B cell (primary cell): ENCODE results near the genes NLRP10 and DENND5A.

- PRO-cap, result no peak
- CAGE, long polyA plus RNA, result no peak
Observed at GRCh38 chr11:7639390-7640097, 33.8 kb downstream of the CYB5R2 start.

DNA sequence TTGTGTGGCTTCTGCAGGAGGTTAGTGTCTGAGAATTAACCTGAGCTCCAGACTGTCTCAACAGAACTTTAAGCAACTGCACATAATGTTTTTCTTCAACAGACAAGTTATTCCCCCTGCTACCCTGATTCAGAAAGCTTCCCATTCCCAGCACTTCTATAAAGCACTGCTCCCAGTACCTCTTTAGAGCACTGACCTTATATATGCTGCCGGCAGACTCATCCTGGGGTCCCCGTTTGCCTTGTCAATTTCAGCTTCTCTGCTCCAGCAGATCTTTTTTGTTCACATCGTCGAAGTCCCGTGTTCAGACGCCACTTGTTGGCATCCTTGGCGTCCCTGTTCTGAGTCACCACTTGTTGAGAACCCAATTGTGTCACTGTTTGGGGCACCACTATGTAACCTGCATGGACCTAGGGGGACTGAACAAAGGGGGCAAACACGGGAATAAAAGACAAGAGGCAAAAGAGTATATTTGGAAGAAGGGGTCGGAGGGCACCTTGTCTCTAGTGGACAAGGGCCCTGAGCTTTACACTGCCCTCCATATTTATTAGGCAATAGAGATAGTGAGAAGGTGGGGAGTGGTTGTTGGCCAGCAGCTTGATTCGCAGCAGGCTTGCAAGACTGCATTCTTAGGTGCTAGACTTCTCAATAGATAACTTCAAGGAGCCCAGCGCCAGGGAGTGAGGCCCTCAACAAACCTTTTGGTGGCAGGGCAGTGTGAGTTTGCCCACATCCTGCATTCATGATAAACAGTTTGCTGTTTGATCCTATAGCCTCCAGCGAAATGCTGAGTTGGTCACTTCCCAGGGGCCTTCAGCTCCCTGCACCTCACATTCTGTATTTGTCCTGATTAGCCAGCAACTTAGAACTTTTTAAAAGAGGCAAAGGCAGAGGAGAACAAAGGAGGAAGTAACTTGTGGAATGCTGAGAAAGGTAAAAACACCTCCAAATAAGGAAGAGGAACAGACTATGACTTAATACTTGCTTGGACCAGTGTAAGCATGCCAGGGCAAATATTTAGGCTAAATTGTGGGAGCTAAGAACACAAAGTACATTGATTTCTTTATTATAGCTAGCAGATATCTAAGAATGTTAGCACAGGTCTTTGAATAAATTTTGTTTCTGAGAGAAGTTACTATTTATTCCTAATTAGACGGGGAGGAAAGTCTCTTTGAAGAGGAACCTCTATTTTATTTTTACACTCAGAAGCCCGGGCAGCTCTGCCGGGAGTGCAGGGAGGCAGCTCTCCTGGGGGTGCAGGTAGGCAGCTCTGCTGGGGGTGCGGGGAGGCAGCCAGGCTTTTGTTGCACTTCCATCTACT, 25.2 kb downstream of the OR10A6 start:
- PRO-cap, result no peak
- CAGE, long polyA plus RNA, result no peak

DNA sequence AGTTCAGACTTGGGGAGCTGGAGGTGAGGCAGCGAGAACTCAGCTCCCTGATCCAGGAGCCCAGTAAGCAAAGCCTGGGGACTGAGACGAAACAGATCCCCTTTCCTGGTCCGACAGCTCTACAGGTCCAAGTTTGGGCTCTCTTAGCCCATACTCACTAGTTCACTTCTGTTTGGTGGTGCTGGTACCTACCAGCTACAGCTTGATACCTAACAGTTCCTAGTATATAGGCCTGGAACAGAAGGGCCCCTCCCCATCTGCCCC, at the start of gene NLRP10:
Gene NLRP10 (minus strand): TSS at position 199 of the 264 bp plus-strand sequence.
- PRO-cap, result no peak
- CAGE, long polyA plus RNA, result no peak

GRCh38 chr11:8066076-8066423, 15.0 kb upstream of the TUB start:
- PRO-cap, result no peak
- CAGE, long polyA plus RNA, result no peak

GRCh38 chr11:8066849-8067489, 14.0 kb upstream of the TUB start:
- PRO-cap, result no peak
- CAGE, long polyA plus RNA, result no peak

DNA sequence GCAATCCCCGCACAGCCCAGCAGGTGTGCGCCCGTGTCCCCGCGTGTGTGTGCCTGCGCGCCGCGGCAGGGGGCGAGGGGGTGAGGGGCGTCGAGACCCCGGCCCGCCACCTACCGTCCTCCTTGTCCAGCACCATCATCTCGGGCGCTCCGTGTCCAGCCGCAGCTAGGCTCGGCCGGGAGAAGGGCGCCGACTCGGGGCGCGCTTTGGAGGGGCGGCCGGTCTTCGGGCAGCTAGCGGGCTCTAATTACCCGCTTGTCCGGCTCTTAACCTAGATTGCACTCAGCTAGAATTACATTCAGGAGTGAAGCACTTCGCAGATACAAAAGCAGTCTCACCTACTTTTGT, 480 bp downstream of the LMO1 start:
- PRO-cap, result no peak
- CAGE, long polyA plus RNA, result no peak

DNA sequence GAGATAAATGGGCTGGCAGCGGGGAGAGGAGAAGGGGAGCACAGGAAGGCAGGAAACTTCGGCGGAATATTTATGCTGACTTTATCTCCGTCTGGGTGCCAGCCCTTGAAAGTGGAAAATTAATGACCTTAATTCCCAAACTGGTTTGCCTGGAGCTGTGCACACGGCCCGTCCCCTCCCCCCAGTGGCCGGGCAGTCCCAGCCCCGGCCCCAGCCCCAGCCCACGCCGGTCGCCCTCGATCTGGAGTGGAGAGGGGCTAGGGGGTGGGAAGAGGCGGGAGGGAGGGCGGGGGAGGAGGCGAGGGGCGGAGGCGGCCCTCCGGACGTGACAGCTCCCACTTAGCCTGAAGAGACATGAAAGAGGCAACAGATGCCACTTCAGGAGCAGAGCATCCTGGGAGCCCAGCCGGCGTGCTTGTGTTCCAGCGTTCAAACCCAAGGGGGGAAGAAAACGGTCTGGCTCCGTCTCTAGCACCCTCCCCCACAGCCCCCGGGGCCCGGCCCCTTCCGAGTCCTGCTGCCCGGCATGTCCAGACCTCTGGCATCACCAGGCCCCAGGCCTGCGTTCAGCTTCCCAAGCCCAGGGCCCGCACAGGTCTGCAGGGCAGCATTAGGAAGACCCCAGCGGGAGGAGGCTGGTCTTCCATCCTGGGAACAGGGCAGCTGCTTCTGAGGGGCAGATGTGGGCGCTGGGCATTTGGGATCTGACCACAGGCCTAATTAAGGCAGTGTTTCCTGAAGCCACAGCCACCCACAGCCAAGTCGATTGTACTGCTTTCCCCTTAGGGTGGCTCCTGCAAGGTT, 20.0 kb upstream of the LMO1 start:
- PRO-cap, result no peak
- CAGE, long polyA plus RNA, result no peak

GRCh38 chr11:8482053-8482424, 112.0 kb downstream of the STK33 start:
- PRO-cap, result no peak
- CAGE, long polyA plus RNA, result no peak

DNA sequence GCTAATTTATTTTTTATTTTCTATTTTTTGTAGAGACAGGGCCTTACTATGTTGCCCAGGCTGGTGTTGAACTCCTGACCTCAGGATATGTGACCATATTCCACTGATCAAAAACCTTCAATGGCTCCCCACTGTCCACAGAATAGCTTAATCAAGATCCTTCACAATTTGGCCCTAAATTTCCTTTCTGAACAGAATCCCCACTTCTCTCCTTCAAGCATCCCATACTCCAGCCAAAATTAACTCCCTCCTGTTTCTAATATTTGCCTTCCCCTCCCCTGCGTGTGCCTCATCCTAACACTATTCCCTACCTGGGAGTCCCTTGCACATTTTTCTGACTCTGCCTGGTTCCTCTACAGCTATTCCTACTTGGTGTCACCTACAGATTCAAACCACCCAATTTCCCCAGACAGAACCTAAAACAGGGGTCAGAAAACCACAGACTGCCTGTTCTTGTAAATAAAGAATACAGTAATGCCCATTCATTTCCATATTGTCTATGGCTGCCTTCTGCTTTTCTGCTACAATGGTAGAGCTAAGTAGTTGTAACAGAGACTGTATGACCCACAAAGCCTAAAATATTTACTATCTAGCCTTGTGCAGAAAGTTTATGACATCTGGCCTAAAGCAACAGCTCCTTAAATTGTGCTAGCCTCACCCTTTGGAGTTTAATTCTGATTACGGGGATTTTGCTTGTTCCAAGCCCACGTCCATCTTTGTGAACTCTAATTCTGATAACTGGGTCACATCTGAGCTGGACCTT, 22.3 kb downstream of the TRIM66 start:
- PRO-cap, result no peak
- CAGE, long polyA plus RNA, result no peak

DNA sequence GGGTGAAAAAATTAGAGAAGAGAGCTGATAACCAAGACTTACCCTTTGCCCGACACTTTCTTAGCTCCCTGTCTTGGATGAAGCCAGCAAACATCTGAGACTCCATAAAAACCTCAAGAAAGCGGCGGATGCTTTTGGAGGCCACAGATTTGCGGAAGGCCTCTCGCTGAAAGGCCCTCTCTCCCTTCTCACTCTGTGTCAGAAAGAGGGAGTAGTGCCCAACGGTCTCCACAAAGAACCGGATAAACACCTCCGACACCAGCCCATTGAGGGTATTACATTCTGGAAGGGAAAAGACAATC, 13.7 kb downstream of the RPL27A start:
- PRO-cap, result no peak
- CAGE, long polyA plus RNA, result no peak

DNA sequence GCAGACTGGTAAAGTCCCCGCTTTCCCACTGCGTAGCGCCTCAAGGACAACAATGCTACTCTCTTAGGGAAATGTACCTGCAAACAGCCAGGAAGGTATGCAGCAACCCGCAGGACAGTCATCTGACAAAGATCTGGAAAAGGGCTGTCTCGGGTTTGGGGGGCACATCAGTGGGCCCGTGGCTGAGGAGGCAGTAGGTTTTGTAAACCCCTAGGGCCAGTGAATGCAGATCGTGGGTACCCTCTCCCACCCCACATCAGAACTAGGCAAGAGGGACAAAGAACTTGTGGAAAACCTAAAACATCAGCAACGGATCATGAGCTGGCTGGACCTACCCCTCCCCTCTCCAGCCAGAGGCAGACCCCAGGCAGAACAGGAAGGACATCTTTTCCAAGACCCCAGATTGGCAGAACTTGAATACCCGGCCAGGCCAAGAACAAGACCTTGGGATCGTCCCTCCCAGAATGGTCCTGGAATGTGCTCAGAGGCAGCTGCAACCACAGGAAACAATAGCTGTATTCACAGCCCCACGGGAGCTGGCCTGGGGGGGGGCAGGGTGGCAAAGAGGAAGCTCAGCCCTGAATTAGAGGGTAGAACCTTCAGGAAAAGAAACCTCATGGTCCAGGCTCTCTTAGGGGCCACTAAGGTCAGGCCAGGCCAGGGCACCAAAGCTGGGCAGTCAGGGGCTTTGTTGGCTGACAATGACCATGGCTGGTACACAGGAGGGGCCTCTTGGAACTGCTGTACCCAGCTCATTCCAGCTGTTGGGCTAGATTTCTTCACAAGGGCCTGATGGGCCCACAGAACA, 17.1 kb downstream of the RPL27A start:
- PRO-cap, result no peak
- CAGE, long polyA plus RNA, result no peak

GRCh38 chr11:8715346-8716055, 32.9 kb downstream of the RPL27A start:
- PRO-cap, result no peak
- CAGE, long polyA plus RNA, result no peak

- PRO-cap, result no peak
- CAGE, long polyA plus RNA, result no peak
Observed at GRCh38 chr11:8716204-8716750, 33.7 kb downstream of the RPL27A start.

DNA sequence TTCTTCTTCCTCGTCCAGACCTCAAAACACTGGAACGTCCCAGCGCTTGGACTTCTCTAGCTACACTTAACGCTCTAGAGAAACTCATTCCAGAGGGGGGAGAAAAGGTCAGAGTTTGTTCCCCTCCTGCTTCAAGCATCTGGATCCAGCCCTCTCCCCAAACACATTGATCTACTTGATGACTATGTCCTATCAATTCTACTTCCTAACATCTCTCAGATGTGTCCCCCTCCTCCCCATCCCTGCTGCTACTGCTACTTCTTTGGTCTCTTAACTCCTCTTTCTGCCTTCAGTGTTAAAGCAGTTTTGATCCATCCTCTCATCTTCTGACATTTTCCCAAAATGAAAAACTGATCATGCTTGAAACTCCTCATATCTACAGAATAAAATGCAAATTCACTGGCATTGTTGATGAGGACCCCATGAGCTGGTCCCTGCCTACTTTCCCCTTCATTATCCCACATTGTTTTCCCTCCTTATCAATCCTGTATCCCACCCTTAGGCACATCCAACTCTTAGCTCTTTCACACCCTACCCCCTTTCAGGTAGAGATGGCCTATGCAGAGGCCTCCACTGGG, 55.9 kb downstream of the RPL27A start:
- PRO-cap, result no peak
- CAGE, long polyA plus RNA, result no peak

DNA sequence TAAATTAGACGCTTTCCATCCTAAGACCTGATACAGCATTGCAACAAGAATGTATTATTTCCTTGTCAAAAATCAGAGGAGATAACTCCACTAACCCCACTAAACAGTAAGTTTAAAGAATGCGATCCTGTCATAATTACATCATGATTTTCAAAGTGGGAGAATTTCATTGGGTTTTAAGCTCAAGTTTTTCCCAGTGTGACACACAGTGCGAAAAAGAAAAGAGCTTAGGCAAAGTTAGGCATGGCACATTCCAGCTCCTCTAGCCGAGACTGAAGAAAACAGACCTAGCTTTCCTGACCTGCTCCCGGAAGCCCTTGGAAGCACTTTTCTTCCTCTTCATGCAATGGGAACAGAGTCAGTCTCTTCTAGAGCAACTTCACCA, 23.9 kb upstream of the DENND2B start:
- PRO-cap, result no peak
- CAGE, long polyA plus RNA, result no peak

GRCh38 chr11:8839669-8840377, 29.3 kb upstream of the DENND2B start:
- PRO-cap, result no peak
- CAGE, long polyA plus RNA, result no peak

GRCh38 chr11:9004384-9004659, 521 bp upstream of the NRIP3 start:
- PRO-cap, result no peak
- CAGE, long polyA plus RNA, result no peak

GRCh38 chr11:9265241-9265602, at the start of gene DENND5A:
DENND5A (minus strand) TSS chr11:9265350.
- PRO-cap, result bidirectional peak, plus-strand start at chr11:9265484, minus-strand start at chr11:9265401
- CAGE, long polyA plus RNA, result no peak

GRCh38 chr11:9362312-9362650, 22.2 kb upstream of the IPO7 start:
- PRO-cap, result no peak
- CAGE, long polyA plus RNA, result no peak

GRCh38 chr11:9410403-9410896, 26.0 kb downstream of the IPO7 start:
- PRO-cap, result no peak
- CAGE, long polyA plus RNA, result no peak